Progenitor cell of endocrine pancreas (in vitro differentiated cells): ENCODE results near the gene PEX10.

- PRO-cap: no peak
These were observed 50.4 kb downstream of the GNB1 start for GRCh38 chr1:1840379-1840987.

- PRO-cap: no peak
These were observed 53.0 kb downstream of the PRKCZ start for GRCh38 chr1:2103014-2103767.

GRCh38 chr1:2134623-2134993 is 60.0 kb downstream of the FAAP20 start:
- PRO-cap: no peak

DNA sequence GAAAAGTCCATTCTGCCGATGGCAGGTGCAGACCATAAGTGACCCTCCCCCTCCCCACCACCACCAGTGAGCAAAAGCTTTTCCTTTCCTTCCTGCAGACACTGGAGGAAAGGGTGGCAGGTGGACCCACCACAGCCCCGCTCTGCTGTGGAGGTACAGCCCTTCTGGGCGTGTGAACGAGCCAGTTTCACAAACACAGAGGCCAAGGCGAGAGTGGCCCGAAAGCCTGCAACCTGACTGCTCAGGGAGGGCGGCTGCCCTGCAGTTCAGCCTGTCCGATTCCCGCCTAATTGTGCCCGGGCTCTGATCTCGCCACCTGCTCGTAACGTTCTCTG is 56.9 kb downstream of the FAAP20 start:
- PRO-cap: no peak

DNA sequence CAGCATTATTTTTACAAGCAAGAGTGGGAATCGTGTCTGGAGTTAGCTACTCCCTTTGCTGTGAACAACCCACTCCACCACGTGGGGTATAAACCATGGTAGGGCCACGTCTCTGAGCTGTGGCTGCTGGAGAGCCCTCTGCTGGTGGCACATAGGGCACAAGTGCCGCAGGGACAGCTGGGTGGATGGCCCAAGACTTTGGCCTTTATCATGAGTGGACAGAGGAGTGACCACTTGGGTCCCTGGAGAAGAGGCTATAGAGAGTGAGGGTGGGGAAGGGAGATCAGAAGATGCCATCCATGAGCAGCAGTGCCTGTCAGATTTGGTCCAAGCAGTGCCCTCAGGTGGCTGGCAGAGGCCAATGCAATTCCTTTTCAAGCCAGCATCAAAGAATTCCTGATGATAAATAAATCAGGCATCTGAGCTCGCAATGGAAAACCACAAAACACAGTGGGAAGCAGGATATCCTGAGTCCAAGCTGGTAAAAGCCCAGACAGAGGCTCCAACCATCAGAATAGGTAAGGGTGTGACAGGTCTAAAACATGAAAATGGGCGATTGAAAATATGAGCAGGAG is 54.7 kb downstream of the FAAP20 start:
- PRO-cap: no peak

DNA sequence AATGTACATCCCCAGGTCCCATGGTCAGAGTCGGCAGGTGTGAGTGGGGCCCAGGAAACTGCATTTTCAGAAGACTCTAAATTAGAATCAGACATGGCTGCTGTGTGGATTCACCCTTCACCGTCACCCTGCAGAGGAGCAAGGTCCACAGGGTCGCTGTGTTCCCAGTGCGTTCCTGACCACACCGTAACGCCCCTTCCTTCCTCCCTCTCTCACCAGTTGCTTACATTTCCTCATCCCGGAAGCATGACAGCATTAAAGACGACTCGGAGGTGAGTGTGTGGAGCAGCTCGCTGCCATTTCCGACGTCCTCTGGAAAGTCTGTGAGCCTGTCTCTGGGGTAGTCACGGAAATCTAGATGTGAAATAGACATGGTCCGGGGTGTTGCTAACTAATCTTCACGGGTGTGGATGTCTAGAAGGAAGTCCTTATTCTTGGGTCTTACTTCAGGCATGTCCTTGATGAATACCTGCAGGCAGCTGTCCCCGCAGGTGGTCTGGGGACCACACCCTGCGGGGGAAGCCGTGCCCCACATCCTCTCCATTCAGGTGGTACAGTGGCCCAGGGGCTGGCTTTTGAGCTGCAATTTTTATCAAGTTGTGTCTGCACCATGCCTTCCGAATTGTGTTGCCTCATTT is 45.8 kb downstream of the FAAP20 start:
- PRO-cap: no peak

DNA sequence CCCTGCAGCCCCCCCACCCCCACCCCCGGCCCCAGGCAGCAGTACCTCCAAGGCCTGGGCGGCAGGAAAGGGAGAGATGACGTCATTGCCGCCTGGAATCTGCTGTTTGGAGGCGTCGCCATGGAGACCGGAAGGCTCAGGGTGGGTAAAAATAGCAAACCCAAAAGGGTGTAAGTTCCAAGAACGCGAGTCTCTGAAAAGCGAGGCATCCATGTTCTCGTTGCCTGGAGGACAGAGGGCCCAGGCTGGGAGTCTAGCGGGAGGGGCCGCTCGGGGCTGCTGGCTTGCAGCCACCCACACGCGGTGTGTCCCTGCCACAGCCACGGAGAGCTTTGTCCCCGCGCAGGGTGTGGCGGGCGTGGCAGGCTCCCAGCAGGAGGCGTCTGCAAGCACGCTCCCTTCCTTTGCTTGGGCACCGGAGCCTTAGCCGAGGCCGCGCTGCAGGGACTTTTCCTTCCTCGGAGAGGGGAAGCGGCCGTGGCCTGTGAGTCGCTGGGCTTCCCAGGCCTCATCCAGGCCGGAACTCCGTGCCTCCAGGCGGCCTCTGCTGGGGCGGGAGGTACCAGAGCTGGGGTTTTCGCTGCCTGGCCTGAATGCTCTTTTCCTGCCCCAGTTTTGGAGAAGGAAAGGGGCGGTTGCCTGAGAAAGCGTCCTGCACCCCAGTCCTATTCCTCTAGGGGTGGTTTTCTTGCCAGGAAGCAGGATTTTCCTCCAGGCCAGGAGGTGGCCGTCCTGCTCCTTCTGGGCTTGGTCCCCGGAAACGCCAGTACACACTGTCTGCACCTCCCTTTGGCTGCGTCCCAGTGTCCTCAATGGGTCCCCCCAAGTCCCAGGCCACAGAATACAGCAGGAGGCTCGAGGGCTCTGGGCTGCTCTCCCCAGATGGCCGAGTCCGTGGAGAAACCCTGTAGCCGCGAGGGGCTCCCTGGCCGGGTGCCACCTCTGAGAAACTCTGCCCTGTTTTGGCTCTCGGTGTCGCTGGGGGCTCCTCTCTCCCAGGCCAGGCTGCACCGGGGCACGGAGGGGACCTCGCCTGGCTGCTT is 15.3 kb upstream of the SKI start:
- PRO-cap: bidirectional peak, plus-strand start at position 166 of the sequence, minus-strand start outside the sequence; unidirectional peak, minus-strand start at position 307 of the sequence

DNA sequence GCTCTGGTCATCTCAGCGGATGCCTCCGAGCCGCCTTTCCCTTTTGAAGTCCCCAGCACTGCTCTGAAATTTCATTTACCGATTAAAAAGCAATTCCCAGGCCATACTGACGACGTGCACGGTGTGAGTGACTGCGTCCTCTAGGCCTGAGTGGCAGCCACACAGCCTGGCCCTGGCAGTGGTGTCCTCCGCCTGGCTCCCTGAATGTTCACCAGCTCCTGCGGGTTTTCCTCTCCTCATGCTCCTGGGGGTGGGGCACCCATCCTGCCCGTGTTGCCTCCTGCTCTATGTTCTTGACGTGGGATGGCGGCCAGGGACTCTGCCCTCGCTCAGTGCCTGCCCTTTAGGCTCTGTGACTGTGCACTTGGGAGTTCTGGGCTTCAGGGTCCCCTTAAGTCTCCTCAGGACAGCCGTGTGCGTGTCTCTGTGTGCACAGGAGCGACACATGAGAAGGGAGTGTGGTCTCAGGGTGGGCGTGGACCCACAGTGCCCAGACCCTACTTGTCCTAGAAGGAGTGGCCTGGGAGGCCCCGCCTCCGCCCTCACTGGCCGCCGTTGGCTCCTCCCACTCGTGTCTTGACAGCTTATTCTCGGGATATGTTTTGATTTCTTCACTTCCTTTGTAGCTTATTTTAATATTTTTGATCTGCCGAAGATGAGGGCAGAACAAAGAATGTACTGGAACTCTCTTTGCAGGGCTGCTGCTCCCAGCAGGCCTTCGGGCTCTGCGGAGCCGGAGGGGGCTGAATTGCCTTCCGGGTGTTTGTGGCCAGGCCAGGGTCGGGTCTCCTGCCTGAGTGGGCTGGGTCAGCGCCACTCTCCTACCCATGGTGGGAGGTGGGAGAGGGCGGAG is 3.7 kb downstream of the SKI start:
- PRO-cap: no peak

- PRO-cap: no peak
These were observed 39.2 kb downstream of the SKI start for GRCh38 chr1:2267259-2267823.

GRCh38 chr1:2270157-2271168 is 42.3 kb downstream of the SKI start:
- PRO-cap: no peak

DNA sequence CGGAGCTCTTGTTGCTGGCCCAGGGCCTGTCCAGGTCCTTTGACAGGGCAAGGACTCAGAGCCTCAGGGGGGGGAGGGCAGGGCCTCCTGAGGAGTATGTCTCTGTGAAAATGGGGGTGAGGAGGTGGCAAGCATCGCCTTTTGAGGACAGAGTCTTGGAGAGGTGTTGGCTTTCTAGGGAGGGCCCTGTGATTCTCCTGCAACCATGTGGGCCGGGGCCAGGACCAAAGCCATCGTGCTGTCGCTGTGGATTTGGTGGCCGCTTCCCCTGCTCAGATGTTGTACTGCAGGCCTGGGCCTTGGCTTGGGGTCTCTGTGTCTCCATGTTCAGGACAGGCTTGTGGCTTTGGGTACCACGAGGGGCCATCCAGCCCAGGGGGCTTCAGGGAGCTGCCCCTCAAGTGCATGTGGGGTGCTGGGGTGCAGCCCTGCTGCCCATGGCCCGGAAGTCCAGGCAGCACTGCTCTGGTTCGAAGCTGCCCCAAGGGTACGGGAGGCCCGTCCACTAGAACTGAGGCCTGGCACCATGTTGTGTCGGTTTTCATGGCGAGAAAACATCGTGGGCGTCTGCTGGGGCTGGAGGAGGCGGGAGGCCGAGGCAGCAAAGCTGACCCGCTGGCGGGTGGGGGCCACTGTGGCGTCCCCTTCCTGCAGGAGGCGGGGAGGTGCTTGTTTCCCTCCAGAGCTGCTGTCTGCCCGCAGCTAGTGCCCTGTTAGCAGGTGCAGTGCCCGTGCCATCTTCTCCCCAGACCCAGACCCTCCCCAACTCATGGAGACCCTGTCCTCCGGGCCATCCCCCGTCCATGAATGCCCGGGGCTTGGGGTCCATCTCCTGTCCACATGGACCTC is 55.4 kb downstream of the SKI start:
- PRO-cap: no peak

DNA sequence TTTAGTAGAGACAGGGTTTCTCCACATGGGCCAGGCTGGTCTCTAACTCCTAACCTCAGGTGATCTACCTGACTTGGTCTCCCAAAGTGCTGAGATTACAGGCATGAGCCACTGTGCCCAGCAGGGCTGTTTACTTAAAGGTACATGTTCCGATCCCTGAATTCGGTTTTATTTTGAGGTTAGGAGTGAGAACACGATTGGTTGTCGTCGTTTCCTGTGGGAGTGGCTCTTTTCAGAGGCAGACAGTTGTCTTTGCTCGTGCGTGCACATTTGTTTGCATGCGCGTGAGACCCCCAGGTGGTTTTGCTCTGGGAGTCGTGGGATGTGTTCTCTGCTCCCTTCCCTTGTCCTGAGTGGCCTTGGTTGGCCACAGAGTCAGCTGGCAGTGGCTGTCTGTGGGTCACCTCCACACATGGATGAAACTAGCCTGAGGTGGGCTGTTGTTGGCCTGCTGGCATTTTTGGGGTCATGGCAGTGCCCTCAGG is 60.2 kb downstream of the SKI start:
- PRO-cap: no peak

GRCh38 chr1:2308029-2308775 is 80.1 kb downstream of the SKI start:
- PRO-cap: no peak

DNA sequence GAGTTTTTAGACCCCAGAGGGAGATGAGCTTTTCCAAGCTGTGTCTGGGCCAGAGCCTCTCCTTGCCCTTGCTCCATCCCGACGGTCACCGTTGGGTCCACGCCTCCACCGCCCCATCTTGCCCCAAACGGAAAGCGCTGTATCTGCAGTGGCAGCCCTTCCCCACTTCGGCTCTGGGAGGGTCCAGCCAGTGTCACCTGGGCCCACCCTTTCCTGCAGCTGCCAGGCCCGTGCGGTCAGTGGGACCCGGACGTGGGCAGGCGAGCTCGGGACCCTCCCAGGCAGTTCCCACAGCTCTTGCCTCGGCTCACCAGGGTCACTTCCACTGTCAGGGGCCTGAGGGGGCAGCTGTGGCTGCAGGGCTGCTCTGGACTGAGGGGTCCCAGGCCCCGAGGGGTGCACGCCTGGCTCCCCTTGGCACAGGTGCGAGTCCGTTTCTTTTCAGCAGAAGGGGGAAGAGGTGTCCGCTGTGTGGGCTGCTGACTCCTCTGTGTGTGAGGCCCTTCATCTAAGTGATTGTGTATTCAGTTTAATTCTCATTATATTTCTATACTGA is 80.7 kb downstream of the SKI start:
- PRO-cap: no peak

- PRO-cap: unidirectional peak, plus-strand start at chr1:2411954; bidirectional peak, plus-strand start at chr1:2412804, minus-strand start at chr1:2412543
These were observed at the start of gene PEX10 for GRCh38 chr1:2411777-2412635. Gene PEX10 (minus strand): TSS chr1:2412564.

DNA sequence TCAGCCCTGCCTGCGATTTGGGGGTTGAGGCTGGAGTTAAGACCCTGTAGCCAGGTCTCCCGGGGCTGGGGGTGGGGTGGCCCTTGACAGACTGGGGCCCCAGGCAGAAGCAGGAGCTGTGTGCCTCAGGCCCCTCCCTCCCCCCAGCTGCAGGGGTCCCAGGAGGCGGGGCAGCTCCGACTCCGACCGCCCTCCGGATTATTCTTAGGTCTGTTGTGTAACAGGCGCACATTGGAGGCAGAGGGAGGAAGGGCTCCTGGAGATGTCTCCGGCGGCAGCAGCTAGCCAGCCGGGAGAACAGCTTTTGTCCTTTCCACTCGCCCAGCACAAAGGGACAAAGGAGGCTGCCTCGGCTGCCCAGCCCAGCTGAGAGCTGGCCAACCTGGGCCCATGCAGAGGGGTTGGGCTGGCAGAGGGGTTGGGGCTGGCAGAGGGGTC is 29.7 kb upstream of the PLCH2 start:
- PRO-cap: no peak

GRCh38 chr1:2520978-2521491 is 5.4 kb downstream of the PANK4 start:
- PRO-cap: no peak

- PRO-cap: no peak
These were observed 8.5 kb upstream of the TNFRSF14 start for GRCh38 chr1:2547679-2548029.

GRCh38 chr1:2550459-2550792 is 5.7 kb upstream of the TNFRSF14 start:
- PRO-cap: no peak

- PRO-cap: no peak
These were observed 3.4 kb downstream of the TNFRSF14 start for GRCh38 chr1:2559493-2559990.